Islet of Langerhans (tissue), 1 donor: ENCODE measurements around a stretch of chr5.

- RRBS = no CpG with 5 or more reads among the region's 11 CpGs
These were observed 6.4 kb downstream of the NEURL1B start for GRCh38 chr5:172647355-172648009.

DNA sequence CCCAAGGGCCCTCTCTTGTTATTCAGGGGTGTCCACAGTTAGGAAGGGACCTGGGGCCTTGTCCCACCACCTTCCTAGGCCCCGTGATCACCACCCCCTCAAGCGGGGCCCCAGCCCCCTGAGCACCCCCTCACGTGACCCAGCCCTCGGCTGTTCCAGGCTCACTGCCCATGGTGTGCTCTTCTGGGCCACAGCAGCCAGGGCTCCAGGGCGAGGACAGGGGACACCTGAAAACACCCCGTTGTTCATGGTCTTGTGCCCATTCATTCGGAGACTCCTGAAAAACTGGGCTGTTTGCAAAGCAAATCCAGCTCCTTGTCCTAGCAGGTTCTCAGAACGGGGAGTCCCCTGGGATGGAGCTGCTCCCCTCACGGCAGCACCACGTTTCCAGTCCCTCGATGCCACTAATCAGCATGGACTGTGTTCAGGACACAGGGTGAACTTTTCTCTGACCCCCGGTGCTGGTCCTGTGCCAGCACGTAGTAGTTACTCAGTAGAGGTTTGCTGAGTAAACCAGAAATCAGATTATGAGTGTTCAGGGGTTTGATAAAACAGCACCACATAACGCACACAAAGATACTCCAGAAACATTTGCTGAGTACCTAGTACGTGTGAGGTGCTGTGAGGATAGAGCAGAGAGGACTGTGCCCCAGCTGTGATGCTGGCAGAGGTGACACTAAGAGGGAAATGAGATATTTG lies 49.0 kb downstream of the NEURL1B start:
- RRBS = no CpG with 5 or more reads among the region's 15 CpGs

DNA sequence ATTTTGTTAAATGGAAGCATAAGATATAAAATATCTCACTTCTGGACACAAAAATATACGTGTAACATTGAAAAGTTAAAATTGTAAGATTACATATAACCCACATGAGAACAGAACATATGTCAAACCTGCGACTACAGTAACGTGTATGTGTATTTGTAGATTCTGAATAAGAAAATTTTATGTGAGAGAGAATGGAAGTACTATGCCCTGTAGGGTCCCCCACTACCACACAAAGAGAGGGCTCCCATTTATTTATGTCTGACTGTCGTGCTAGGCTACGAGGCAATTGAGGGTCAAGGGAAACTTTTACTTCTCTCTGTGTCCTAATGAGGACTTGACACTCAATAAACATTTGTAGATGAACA lies 33.5 kb downstream of the DUSP1 start:
- RRBS = no CpG with 5 or more reads among the region's 5 CpGs

DNA sequence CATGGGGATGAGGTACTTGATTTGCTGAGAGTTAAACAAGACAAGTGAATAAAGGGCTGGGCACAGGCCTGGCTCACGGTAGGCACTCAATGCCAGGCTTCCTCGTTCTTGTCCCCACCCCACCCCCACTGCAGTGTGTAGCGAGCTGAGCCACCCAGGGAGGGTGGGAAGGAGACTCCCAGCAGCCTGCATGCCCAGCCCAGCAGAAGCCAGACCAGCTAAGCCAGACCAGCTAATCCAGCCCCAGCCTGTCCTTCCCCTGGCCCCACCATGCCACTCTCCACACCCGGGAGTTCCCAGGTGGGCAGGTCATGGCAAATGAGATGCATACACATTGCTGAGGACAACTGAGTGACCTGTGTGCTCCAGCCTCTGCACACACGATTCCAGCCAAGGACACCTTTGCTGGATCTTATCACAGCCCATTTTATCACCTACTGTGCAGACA lies 26.8 kb downstream of the DUSP1 start:
- RRBS = no CpG with 5 or more reads among the region's 5 CpGs

DNA sequence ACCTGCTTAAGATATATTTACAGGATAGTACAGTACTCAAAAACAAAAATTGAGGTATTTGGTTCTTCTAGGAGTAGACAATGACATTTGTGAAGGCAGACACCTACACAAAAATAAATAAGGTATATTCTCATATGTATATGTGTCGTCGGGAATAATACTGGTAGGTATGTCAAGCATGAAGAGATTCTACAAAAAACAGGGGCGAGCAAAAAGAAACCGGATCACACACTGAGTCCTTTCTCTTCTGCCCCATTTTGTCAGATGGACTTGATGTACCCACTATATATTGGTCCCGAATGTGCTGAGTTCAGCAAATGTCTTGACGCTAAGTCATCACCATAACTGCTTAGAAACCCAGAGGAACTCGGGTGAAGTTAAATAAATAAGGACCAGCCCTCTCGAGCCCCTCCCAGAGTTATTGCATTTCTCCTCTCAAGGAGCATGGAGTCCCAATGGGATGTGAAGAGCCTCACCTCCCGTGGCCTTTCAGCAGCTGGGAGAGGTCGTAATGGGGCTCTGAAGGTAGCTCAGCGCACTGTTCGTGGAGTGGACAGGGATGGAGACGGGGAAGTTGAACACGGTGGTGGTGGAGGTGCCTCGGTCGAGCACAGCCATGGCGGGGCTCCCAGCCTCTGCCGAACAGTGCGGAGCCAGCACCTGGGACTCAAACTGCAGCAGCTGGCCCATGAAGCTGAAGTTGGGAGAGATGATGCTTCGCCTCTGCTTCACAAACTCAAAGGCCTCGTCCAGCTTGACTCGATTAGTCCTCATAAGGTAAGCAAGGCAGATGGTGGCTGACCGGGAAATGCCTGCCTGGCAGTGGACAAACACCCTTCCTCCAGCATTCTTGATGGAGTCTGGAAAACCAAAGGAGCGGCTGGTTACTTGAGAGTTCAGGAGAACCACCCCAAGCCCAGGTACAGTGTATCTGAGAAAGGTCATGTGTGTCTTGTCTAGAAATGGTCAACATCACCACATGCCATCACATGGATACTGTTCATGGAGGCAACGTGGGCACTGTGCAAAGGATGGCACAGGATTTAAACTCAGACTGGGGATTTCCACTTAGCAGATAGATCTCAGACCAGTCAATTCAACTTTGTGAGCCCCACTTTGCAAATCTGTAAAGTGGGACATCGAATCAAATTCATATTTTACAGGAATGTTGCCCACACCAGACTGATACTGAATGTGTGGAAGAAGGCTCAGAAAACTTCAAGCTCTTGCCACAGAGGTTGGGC lies 2.3 kb downstream of the DUSP1 start:
- RRBS = no CpG with 5 or more reads among the region's 26 CpGs

- RRBS = no CpG with 5 or more reads among the region's 3 CpGs
These were observed 18.7 kb upstream of the DUSP1 start for GRCh38 chr5:172789622-172790088.

GRCh38 chr5:172800914-172801829 lies 30.2 kb upstream of the DUSP1 start:
- RRBS = no CpG with 5 or more reads among the region's 9 CpGs

- RRBS = no CpG with 5 or more reads among the region's 6 CpGs
These were observed 14.1 kb downstream of the ERGIC1 start for GRCh38 chr5:172847823-172848828.

GRCh38 chr5:172855444-172856468 lies 21.7 kb downstream of the ERGIC1 start:
- RRBS = no CpG with 5 or more reads among the region's 20 CpGs

DNA sequence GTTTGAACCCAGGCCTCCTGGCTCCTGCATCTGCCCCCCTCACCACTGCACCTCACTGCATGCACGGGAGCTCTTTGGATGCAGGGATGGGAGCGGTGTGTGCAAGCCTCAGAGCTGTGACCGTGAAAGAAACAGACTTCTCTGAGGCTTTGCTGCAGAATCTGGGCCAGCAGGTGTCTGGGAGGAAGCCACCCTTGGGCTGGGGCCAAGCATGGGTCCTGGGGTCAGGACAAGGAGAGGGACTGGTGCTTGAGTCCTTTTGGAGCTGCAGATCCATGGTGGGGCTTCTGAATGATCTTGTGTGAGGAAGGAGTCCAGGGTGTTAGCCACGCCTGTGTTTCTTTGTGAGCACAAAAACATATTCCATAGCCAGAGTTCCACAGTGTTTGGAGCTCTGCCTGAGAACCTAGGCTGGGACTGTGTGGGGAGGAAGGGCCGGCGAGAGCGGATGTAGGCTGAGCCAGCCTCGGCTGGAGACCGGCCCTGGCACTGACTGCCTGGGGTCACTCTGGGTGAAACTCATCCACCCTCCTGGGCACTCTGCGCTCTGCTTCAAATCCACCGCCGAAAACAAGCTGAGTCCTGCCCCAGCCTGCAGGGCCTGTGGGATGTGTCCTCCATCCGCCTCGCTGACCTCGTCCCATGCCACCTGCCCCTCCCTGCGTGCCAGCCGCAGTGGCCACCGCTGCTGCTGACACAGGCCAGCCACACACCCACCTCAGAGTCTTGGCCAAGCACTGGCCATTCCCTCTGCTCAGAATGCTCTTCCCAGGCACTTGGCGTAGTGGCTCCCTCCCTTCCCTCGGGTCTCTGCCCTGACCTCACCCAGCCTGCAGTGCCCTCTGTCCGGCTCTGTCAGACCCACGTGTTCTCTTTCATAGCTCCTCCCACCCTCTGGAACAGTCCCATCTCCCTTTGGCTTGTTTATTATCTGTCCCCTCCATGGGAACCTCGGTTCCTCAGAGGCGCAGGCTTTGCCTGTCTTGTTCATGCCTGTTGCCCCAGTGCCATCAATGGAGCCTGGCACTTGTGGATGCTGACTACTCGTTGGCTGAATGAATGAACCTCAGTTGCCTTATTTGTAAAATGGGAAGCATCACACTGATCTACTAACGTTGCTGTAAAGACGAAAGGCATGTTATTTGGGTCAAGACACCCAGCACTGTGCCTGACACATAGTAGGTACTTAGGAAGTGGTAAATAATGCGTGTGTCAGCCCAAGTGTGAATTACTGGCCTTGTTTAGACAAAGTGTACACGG lies 26.9 kb downstream of the ERGIC1 start:
- RRBS = 0% methylated on average over 4 of the region's 29 CpGs

- RRBS = no CpG with 5 or more reads among the region's 11 CpGs
These were observed 37.6 kb downstream of the ERGIC1 start for GRCh38 chr5:172871392-172872376.

DNA sequence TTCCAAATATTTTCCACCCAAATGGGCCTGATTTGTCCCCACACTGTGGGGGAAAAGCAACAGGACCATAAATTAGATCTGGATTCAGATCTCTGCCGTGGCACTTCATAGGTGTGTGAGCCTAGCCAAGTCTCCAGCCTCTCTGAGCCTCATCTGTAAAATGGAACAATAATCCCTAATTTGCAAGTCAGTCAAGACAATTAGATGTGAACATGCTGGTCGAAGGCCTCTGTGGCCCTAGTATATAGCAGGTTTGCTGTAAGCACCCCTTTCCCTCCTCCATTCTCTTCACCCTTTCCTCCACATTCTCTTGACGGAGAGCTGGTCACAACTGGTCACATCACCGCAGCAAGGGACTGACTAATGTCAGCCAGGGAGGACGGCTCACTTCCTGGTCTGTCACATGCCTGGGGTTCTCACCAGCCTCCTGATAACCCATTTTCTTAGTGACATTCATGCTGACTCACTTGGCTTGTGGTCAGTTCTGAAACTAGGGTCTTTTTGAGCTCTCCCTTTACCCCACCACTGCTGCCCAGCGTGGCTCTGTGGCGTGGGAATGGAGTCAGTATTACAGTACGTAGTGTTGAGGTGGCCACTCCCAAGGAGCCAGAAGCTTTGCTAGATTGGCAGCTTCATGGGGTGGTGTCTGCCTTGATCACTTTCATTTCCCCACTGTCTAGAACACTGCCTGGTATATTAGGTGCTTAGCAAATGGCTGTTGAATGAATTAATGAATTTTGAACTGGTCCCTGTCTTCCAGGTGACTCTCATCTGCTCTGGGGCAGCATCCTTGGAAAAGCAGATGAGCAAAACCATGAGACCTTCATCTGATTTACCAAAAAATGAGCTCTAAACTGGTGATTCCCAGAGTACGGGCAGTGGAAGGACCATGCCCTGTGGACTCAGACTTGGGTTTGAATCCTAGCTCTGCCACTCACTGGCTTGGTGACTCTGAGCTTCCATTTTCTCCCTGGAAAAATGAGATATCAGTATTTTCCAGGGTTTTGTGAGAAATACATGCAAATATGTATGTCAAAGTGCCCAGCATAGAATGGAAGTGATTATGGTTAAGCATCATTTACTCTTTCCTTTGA lies 47.9 kb downstream of the ERGIC1 start:
- RRBS = no CpG with 5 or more reads among the region's 9 CpGs

GRCh38 chr5:172905531-172905986 lies 53.7 kb upstream of the RPL26L1 start:
- RRBS = 68% methylated on average over 7 of the region's 16 CpGs

- RRBS = no CpG with 5 or more reads among the region's 10 CpGs
These were observed 49.7 kb upstream of the RPL26L1 start for GRCh38 chr5:172909586-172909860.

DNA sequence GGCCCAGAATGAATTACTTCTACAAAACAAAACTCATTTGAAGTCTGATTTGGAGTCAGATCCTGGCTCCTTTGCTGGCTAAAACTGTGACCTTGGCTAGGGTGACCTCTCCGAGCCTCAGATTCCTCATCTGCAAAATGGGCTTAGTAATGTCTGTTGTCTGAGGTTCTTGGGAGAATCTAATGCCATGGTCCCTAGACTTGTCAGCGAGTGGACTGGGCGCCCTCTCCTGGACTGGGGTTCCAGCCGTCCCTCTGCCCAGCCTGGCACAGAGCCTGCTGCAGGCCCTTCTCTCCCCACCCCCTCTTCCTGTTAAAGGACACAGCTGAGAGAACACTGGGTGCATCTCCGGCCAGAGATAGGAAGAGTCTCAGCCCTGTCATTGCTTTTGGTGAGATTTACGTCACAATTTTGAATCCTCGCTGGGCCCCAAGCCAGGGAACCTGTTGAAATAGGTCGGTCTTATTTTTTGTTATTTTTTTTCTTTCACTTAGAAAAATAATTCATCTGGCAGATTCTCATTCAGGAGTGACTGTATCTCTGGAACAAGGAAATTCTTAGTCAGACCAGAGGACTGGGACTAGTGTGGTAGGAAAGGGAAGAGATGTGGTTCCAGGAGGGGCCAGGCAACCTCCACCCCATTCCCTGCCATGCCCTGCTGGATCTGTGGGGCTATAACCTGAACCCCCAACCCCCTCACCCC lies 48.3 kb upstream of the RPL26L1 start:
- RRBS = no CpG with 5 or more reads among the region's 8 CpGs

DNA sequence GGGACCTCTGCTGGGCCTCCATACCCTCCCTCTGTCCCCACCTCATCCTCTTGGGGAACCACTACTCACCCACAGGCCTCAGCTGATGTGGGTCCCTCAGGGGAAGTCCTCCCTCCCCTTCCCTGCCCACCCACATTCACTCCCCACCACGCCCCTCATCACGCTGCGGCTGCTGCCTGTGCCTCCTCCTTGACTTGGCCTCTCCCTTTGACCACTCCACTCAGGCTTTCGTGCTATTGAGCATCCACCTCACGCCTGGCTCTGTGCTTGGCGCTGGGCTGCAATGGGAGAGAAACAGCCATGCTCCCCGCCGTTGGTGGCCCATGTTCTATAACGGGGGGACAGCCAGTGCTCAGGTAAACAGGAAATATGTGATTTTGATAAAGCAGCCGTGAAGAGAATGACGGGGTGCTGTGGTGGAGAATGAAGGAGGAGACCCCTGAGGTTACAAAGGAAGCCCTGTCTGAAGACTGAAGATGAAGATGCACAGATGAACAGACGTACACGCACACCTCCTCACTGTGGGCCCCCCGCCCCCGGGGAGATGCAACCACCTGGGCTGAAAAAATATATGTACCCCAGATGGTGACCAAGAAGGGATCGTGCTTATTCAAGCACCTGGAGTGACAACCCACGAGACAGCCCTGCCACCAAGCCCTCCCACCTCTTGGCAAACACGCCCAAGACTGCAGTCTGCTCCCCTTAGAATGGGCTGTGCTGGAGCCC lies 40.3 kb upstream of the RPL26L1 start:
- RRBS = no CpG with 5 or more reads among the region's 18 CpGs

- RRBS = no CpG with 5 or more reads among the region's 24 CpGs
These were observed 26.8 kb upstream of the RPL26L1 start for GRCh38 chr5:172932224-172933100.

DNA sequence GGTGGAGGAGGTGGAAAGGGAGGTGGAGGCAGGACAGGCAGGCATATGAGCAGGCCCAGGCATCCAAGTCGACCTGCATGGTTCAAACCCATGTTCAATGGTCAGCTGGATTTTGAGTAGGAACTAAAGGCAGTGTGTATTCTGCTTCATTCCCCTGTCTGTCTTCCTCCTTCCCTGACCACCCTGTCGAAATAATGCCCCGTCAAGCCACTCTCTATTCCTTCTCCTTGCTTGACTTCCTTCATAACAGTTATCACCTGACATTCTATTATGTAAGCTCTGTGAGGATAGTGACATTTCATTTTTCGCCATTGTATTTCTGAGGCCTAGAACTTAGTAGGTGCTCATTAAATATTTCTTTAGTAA lies 34.8 kb downstream of the ATP6V0E1 start:
- RRBS = no CpG with 5 or more reads among the region's 4 CpGs

DNA sequence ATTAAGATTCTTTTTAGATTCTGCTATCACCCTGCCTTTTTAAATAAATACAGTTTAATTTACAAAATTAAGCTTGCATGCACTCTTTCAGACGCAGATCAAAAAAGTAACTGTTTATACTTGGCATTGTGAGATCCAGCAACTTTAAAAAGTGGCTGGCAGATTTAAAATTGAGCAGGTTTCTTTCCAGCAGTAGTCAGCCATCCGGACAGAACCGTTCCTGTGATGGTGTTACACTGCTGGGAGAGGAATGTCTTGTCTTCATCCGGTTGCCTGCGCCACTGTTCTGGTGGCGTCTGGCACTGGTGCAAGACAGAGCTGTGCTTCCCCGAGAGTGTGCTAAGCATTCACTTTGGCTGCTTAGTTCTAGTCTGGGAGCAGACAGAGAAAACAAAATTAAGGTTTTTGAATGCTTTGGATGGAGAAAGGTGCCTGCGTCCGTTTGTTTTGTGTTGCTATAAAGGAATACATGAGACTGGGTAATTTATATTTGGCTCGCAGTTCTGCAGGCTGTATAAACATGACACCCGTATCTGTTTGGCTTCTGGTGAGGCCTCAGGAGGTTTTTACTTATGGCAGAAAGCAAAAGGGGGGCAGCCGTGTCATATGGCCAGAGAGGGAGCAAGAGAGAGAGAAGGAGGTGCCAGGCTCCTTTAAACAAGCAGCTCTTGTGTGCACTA lies 35.5 kb upstream of the CREBRF start:
- RRBS = 90% methylated on average over 3 of the region's 12 CpGs

- RRBS = no CpG with 5 or more reads among the region's 3 CpGs
These were observed 20.7 kb upstream of the CREBRF start for GRCh38 chr5:173035452-173035793.